ENCODE measurements around a stretch of chr18.

DNA sequence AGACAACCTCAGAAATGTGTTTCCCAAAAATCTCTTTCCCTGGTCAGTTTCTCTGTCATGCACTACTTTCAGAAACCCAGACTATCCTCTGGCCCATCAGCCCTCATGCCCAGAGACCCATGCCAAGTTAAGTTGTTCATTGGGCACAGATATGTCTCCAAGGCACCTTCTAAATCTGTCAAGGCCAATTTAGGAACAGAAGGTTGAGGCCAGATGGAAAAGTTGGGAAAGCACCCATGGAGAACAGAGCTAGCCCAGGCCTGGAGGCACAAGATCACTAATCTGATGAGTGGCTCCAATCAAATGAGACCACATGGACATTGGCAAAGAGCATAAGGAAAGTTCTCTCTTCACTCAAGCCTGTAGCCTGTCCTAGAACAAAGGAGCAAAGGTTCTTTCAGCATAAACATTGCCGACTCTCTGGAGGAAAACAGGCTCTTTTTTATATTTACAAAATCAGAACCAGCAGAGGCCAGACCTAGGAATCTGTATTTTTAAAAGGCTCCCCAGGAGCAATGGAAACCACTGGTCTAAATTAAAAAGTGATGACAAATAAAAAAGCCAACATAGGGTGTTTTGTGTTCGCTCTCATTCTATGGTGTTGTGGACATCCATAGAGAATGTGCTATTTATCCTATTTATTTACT lies 154.7 kb downstream of the RNF152 start:
- PRO-cap: no peak

GRCh38 chr18:61743784-61744228 lies 149.0 kb downstream of the RNF152 start:
- PRO-cap: no peak

- PRO-cap: no peak
These were observed 67.5 kb downstream of the RNF152 start for GRCh38 chr18:61825170-61825911.

DNA sequence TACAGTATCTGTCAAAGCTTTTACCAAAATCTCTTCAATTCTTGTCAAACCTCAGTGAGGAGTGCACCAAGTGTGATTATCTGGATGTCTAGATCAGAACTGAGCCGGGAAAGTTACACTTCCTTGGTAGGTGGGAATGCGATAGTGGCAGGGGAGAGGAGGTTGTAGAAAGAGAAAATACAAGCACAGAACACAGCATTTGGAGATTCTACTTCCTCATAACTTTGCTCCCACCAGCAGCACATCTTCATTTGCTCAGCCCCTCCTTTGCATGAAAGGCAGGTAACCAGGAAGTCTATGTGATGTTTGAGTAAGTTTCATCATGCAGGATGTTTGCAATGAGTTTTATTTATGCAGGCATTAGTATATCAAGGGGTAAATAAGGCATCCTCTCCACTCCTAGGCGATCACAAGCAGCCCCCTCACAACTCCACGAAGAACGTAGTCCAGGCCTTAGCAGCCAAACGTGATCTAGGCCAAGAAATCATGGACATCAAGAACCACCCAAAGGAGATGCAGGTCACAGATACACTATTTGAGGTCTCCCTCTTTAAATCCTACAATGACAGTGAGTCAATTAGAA lies 5.0 kb downstream of the RNF152 start:
- PRO-cap: no peak

- PRO-cap: no peak
These were observed 129.4 kb downstream of the PIGN start for GRCh38 chr18:62057299-62058040.

GRCh38 chr18:62329373-62330685 lies 4.7 kb downstream of the TNFRSF11A start:
- PRO-cap: no peak

GRCh38 chr18:62437523-62438439 lies 85.0 kb upstream of the ZCCHC2 start:
- PRO-cap: bidirectional peak, plus-strand start at chr18:62438182, minus-strand start at chr18:62438106

- PRO-cap: no peak
These were observed 25.1 kb upstream of the PHLPP1 start for GRCh38 chr18:62690252-62690728.

GRCh38 chr18:62991793-62992427 lies 276.6 kb downstream of the PHLPP1 start:
- PRO-cap: no peak

DNA sequence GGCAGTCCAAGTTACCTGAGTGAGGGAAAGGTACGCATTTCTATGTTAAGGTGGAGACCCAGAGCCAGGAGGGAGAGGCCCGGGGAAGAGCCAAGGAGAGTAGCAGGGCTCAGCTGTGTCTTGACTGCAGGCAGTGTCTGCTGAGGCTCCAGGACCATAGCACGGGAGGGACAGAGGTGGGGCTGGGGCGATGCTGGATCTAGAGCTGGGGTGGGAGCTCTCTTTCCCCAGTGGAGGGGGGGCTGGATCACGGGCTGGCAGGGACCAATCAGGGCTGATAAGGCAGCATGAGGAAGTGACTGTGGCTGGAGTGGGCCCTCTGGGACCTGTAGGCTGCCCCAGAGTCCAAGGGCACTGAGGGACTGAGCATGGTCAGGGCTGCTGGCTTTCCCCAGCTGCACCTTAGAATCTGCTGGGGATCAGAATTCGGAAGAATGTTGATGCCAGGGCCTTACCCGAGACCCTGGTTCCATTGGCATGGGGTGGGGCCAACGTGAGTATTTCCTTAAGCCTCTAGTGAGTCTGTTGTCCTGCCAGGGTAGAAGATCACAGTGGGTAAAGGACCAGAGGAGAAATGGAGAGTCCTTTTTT lies 289.4 kb downstream of the PHLPP1 start:
- PRO-cap: no peak

DNA sequence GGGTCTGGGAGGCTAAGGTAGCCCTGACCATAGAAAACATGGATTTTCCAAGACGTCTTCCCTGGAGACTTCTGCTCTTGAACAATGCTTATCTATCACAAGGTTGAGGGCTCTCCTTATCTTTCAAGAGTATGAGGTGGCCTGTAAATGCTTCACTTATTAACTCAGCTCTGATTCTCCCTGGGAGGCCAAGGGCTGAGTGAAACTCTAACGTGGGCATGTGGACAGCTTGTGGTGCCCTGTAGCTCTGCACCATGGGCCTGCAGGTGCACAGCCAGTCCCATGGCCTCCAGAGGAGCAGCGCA lies 219.8 kb downstream of the BCL2 start:
- PRO-cap: no peak

DNA sequence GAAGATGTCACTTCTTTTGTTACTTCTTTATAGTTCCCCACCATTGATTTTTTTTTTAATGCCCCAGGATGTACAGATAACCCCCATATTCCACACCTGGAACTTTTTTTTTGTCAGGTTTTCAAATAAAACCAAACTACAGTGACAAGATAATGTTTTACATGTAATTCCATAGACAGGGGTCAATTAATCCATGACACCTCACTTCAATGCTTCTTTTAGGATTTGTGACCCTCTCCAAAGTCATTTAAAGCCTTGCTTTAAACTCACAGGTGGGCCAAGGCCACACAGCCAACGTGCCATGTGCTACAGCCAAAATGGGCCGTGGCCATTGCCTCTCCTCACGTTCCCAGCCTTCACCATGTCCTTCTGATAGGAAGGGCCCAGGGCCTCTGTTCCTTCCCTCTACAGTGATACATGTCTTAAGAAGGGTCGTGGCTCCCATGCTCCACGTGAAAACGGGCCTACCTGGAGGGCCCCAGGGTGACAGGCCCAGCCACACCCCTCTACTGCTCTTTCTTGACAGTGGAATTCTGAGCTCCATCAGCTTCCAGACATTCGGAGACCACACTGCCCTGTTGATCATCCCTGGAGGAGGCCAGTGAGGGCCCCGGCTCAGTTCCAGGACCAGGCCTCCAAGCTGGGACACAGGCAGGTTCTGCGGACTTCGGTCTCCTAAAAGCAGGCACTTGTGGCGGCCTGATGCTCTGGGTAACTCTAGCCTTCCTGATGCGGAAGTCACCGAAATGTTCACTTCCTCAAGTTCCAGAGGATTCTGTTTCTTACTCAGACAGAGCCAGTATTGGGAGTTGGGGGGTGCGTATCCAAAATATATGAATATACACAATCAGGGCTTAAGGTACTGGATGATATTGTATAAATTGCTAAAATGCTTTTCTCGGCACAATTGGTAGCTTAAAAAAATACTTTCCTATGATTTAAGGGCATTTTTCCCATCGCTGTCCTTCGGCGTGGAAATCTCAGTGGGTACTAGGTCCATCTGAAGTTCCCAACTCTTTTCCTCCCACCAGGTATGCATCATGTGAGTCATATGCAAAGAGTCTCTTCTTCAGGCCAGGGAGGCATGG lies 192.2 kb downstream of the BCL2 start:
- PRO-cap: no peak

DNA sequence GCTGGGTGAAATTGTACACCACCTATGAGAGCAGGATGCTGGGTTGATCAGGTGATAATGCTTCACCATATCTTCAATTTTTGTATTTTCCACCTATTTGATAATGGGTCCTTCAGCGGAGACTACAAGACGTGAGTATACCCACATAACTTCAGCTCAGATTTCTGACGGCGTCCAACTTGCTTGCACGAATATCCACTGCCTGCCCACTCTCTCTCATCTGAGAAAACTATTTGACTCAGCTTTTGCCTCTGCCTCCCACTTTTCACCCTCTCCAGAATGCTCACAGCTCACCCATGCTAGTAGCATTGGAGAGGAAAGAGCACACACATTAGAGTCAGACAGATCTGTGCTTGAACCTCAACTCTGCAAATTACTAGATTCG lies 166.8 kb downstream of the BCL2 start:
- PRO-cap: no peak

DNA sequence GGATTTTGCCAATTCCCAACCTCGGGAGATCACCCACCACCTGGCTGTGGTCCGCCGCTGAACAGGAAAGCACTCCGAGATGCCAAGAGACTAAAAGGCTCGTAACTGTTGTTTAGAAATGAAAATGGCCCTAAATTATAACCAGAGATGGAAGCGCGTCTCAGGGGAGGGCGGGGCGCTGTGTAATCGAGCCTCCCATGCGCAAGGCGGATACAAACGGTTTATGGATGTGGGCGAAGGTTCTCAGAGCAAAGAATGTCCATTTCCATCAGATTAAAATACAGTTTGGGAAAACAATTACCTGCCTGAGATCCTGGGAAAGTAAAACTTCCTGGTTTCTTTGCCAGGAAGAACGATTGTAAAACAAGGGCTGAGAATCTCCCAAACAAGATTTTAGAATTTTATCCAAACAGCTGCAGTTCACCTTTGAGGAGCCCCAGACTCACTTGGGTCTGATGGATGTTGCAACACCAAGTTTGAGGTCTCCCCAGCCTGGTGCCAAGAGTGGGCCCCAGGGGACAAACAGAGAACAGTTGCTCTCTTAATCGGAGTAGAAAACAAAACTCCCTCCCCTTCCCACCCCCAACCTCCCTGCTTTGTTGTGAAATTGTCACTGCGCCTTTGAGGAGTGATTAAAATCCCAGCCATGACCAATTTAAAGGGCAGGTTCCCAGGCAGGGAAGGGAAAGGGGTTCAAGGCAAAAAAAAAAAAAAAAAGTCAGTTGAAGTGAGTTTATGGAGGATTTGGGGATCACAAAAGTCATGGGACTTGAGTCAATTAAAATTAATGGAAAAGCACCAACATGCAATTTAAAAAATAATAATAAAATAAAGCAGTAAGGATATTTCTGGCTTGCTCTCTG lies 141.1 kb downstream of the BCL2 start:
- PRO-cap: no peak

GRCh38 chr18:63199432-63200289 lies 119.9 kb downstream of the BCL2 start:
- PRO-cap: no peak

- PRO-cap: no peak
These were observed 112.6 kb downstream of the BCL2 start for GRCh38 chr18:63206718-63207579.

DNA sequence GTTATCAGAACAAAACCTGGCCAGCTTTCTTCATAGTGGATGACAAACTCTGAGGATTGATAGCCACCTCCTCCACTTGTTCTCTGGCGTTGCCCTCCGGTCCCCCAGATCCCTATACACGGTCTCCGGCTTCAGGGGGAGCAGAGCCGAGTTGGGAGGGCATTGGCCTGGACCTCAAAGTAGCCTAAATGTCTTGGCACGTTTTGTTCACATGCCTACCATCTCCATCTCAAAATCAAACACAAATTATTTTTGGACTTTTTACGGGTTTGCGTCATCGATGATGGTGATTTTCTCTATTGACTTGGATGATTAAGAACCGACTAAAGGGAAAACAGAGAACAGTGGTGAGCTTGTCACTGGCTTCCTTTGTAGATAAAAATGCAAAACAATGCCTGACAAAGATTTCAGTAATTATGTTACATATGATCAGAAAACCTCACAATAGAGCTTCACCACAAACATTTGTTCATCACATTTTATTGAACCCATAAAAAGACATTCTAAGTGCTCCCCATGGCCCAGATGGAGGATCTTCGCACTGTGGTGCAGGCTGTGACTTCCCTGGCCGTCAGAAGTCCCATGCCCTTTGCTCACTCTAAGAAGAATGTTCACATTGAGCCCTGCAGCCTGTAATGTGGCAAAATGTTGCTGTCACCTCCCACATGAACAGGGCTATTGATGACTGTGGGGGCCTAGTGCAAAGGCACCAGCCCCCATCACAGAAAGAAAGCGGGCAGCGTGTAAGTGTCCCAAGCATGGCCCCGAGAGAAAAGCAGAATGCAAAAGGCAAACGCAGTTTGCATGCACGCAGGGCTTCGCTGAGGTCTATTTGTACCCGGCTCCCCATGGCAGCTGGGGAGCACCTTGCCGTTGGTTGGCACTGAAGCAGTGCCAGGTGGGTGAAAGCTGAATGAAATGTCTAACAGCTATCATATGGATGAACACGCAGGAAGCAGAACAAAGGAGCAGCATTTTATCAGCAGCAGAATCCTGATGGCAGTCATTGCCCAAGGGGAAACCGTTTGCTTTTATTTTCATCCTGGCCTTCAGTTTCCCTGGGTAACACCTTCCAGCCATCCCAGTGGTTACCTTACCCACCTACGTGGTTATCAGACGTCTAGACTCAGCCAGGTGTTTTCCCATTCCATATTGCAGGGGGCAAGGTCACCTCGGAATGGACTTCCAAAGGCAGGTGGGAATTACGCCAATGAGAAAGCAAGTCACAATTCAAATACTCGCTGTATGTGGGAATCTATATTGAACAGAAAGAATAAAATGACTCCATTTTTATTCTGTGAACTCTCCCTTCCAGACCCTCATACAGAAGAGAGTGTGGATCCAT lies 60.5 kb downstream of the BCL2 start:
- PRO-cap: unidirectional peak, minus-strand start at position 609 of the sequence

DNA sequence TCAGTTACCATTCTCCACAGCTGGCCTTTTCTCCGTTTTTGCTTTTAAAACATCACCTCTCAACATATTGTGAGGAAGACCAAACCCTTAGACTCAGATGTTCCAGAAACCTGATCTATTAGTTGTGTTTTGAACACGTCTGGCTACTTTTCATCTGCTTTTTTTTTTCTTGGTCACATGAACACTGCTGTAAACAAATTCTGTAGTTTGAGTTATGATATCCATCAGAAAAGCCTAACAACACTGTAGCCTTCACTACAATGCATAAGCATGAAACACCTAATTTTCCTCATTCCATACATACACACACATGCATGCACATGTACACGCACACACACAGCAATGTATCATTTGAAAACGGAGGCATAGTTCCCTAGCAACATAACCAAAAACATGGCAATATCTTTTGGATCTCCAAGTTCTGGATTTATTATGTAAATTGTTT lies 59.6 kb downstream of the BCL2 start:
- PRO-cap: no peak

GRCh38 chr18:63319264-63319621 lies 326 bp downstream of the BCL2 start:
- PRO-cap: no peak

- PRO-cap: no peak
These were observed 10.7 kb downstream of the KDSR start for GRCh38 chr18:63356234-63356743.